Liver (tissue), 9 donors: ENCODE measurements around the genes SHISA9 and RRN3.

DNA sequence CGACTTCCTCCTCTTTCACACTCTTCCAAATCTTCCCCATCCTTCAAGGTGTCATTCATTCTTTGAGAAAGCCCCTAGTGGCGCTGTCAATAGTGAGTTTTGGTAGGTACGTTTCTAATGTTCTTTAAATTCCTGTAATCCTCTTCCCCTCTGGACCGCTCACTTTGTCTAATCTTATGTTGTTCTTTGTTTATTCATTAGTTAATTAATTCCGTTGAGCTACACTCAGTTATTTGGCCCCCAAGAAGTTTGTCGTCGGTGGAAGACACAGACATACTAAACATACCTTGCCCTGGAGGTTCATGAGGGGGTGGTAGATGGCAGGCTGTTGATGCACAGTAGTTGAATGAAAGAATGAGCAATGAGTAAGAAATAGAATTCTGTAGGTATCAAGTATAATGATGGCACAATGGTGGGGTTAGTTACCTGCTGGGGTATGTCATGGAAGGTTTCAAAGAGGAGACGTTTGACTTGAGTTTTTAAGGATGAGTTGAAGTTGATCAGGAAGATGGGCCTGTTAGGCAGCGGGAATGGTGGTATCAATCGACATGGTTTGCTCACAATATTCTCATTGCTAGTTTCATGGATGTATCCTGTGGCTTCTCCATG is 395.8 kb downstream of the SNX29 start:
- PRO-cap, 5 experiments = no peak in any of the 5 experiments
- RAMPAGE, long total RNA, 2 experiments = no peak in any of the 2 experiments
- RRBS = no CpG with 5 or more reads among the region's 10 CpGs

- PRO-cap, 5 experiments = no peak in any of the 5 experiments
- RAMPAGE, long total RNA, 2 experiments = no peak in any of the 2 experiments
- RRBS = no CpG with 5 or more reads among the region's 25 CpGs
These were observed 367.6 kb downstream of the CPPED1 start for GRCh38 chr16:12435988-12436576.

DNA sequence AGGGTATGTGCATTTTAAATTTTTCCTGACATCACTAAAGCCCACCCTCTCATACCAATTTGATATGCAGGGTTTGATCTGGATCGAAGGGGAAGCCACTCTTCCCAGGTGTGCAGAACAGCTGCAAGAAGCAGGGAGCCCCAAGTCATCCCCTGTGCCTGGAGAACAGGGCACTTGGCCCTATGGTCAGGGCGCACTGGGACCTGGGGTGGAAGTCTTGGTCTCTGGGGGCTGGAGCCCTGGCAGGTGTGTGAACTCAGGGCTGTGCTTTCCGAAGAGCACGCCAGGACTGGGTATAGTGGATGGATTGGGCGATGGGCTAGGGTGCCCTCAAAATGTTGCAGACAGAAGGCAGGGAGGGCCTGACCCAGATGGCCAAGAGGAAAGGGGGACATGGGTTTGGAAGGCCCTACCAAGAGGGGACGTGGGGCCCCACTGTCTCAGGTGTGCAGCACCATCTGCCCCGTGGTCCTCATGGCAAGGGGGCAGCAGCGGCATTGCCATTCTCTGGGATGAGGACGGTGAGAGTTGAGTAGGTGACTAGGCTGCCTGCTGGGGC is 272.5 kb downstream of the CPPED1 start:
- PRO-cap, 5 experiments = no peak in any of the 5 experiments
- RAMPAGE, long total RNA, 2 experiments = no peak in any of the 2 experiments
- RRBS = no CpG with 5 or more reads among the region's 9 CpGs

DNA sequence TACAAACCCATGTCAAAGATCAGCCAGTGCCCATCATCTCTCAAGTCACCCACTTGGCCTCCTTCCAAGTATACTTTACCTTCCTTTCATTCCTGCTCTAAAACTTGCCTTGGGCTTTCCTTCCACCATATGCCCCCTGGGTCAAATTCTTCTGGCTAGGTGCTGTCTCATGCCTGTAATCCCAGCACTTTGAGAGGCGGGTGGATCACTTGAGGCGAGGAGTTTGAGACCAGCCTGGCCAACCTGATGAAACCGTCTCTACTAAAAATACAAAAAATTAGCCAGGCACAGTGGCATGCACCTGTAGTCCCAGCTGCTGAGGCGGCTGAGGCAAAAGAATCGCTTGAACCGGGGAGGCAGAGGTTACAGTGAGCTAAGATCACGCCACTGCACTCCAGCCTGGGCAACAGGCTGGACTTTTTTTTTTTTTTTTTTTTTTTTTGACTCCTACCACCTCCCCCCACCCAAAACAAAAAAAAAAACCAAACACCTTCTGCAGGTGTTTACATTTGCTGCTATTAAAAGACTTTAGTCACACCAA is 184.2 kb downstream of the CPPED1 start:
- PRO-cap, 5 experiments = no peak in any of the 5 experiments
- RAMPAGE, long total RNA, 2 experiments = no peak in any of the 2 experiments
- RRBS = no CpG with 5 or more reads among the region's 7 CpGs

DNA sequence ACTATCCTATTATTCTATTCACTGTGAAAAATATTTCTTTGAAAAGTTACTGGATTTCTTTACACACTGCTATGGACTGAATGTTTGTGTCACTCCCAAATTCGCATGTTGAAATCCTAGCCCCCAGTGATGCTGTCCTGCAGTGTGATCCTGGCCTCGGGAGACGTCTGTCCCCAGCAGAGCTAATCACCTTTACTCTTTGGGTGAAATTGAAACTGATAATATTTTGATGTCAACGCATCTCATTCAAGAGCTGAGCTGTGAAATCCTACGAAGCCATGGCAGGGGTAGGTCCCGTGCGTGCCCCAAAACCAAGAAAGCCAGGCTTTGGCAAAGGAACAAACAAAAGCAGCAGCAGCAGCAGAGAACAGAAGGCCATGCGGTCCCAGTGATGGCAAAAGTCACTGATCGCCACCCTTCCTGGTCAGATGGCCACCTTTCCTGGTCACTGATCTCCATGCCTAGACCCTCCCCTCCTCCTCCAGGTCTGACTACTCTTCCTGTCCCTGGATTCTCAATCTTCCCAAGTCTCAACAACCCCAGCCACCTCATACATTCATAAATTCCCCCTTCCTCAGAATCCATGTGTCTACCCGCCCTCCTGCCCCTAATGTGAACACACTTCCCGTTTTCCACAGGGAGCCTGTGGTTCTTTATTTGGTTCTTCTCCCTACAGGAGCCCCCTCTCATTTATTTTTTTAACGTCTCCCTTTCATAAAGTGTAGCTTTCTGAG is 50.4 kb downstream of the CPPED1 start:
- PRO-cap, 5 experiments = peak in 1 of 5 experiments; most common plus-strand start position 142 of the sequence (in 1)
- RAMPAGE, long total RNA, 2 experiments = no peak in any of the 2 experiments
- RRBS = no CpG with 5 or more reads among the region's 12 CpGs

DNA sequence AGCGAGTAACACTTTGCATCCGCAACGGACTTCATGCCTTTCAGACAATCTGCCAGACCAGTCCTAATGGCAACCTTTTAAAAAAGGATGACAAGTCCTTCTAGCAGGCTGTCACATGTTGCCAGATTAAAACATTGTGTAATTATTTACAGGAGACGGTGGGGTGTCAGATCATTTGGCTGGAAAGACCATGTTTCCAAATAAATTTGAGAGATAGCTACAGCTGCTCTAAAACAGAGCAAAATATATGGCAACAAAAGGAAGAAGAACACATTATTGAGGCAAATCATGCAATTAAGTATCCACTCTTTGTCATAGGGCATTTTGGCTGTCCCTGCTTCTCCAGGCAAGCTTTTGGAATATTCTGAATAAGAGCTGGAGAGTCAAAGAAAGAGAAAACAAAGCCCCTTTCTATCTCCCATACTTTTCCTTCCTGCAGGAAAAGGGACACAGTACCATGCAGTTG is 46.0 kb downstream of the CPPED1 start:
- PRO-cap, 5 experiments = peak in 4 of 5 experiments; most common plus-strand start position 166 of the sequence (in 1); most common minus-strand start position 51 of the sequence (in 2)
- RAMPAGE, long total RNA, 2 experiments = no peak in any of the 2 experiments
- RRBS = no CpG with 5 or more reads among the region's 4 CpGs

- PRO-cap, 5 experiments = no peak in any of the 5 experiments
- RAMPAGE, long total RNA, 2 experiments = no peak in any of the 2 experiments
- RRBS = 5% methylated on average over 9 of the region's 79 CpGs
These were observed at the start of gene SHISA9 for GRCh38 chr16:12901244-12901953. Gene SHISA9, plus strand, starts transcription at chr16:12901598.

DNA sequence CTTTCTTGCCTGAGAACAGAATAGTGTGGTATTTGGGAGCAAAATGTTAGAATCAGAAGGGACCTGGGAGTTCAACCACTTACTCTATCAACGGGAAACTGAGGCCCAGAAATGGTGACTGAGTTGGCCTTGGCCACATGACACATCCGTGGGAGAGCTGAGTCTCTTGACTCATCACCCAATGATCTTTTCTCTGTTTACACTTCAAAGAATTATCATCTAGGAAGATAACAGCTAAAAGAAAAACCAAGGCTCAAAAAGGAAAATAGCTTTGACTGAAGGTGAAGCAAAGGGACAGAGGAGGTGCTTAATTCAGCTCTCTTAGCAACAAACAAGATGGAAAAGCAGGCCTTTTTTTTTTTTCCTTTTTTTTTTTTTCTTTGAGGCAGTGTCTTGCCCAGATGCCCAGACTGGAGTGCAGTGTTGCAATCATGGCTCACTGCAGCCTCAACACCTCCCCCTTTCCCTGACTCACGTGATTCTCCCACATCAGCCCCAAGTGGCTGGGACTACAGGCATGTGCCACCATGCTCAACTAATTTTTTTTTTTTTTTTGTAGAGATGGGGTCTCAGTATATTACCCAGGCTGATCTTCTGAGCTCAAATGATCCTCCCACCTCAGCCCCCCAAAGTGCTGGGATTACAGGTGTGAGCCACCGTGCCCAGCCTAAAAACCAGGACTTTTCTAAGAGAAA is 16.7 kb downstream of the ERCC4 start:
- PRO-cap, 5 experiments = peak in 2 of 5 experiments; most common plus-strand start position 467 of the sequence (in 1); most common minus-strand start position 412 of the sequence (in 1)
- RAMPAGE, long total RNA, 2 experiments = no peak in any of the 2 experiments
- RRBS = no CpG with 5 or more reads among the region's 4 CpGs

DNA sequence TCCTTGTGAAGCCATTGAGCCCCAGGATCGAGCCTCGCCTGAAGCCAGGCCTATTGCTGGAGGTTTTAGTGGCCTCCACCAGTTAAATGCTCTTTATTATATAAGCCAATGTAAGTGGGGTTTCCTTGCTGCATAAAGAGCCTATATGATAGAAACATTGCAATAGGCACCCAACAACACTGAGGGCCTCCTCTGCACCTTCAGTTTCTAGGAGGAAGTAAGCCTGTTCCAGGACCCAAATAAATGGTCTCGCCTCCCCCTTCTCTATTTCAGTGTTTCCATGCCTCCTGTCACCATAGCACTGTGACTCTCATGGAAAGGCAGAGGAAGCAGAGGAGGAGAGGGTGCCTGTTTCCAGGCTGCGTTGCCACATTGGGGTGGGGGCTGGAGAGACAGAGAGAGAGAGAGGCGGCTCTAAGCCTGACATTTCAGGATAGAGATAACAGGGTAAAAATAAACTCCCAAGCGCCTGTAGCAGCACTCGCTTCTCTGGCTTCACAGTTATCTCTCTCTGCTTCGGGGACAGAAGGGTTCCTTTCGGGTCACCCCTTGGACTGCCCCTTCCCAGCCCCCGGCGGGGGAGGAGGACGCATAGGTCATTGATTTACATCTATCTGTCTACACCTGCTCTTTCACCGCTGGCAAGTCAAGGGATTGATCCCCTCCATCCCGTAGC is 71.3 kb upstream of the MRTFB start:
- PRO-cap, 5 experiments = no peak in any of the 5 experiments
- RAMPAGE, long total RNA, 2 experiments = no peak in any of the 2 experiments
- RRBS = no CpG with 5 or more reads among the region's 14 CpGs

GRCh38 chr16:14013453-14014453 is 57.4 kb upstream of the MRTFB start:
- PRO-cap, 5 experiments = no peak in any of the 5 experiments
- RAMPAGE, long total RNA, 2 experiments = no peak in any of the 2 experiments
- RRBS = no CpG with 5 or more reads among the region's 16 CpGs

- PRO-cap, 5 experiments = no peak in any of the 5 experiments
- RAMPAGE, long total RNA, 2 experiments = no peak in any of the 2 experiments
- RRBS = no CpG with 5 or more reads among the region's 5 CpGs
These were observed 38.0 kb downstream of the MRTFB start for GRCh38 chr16:14109069-14109593.

DNA sequence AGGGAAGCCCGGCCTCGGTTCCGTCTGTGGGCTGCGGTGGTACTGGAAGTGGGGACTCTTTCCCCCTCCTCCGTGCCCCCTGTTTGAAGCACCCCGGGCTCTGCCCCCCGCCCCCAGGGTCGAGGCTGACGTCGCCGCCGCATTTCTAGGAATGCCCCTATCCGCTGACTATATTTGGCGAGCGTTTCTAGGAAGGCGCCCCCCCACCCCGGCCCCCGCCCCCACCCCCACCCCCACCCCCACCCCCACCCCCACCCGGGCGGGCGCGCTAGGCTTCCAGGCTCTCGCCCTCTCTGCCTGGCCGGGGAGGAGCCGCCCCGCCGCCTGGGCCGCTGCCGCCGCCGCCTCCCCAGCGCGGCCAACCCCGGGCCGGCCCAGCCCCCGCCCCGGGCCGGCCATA is 230.7 kb downstream of the MRTFB start:
- PRO-cap, 5 experiments = peak in 5 of 5 experiments; most common minus-strand start position 295 of the sequence (in 5)
- RAMPAGE, long total RNA, 2 experiments = no peak in any of the 2 experiments
- RRBS = 1% methylated on average over 28 of the region's 38 CpGs

DNA sequence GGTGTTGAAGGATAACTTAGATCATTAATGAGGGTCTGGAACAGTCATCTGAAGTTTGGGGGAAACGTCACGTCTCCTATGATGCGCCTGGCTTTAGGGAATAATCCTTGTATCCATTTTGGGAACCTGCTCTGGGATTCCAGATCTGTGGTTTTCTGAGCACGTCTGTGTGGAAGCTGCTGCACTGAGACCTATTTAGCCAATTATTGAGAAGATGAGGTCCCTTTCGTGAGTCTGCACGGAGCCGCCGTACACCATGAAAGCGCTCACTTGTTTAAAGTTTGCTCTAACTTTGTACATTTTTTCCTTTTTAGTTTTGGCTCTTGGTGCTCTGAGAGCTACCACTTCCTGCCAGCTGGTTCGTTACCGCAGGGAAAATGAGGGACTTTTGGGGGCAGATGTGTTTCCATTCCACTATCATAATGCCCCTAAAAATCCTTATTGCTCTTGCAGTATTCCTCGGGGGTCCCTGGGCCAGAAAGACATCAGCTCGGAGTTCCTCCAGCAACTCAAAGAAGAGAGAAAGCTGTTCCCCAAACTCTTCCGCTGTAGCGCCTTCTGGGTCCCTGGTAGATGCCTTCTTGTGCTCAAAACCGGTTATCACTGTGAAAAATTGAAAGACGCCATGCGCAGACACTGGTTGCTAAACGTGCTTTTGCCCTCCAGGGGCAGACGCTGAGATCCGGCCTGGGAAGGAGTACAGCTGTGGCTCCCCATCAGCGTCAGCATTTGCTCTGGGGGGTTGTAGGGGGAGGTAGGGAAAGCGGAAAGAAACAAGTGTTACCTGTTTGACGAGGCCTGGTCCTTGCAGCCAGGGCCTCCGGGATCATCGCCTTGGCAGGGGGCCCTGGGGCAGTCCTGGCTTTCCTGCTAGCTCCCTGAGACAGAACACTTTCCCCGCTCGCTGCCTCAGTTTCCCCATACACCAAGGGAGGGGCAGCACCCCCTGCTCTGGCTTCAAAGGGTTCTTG is 238.1 kb downstream of the MRTFB start:
- PRO-cap, 5 experiments = no peak in any of the 5 experiments
- RAMPAGE, long total RNA, 2 experiments = no peak in any of the 2 experiments
- RRBS = 41% methylated on average over 5 of the region's 28 CpGs

- PRO-cap, 5 experiments = peak in 3 of 5 experiments; most common plus-strand start chr16:14345852 (in 3)
- RAMPAGE, long total RNA, 2 experiments = no peak in any of the 2 experiments
- RRBS = no CpG with 5 or more reads among the region's 11 CpGs
These were observed 274.7 kb downstream of the MRTFB start for GRCh38 chr16:14345780-14346193.

GRCh38 chr16:14418676-14419360 is 211.2 kb downstream of the PARN start:
- PRO-cap, 5 experiments = peak in 1 of 5 experiments; most common plus-strand start chr16:14419060 (in 1); most common minus-strand start chr16:14418891 (in 1)
- RAMPAGE, long total RNA, 2 experiments = no peak in any of the 2 experiments
- RRBS = no CpG with 5 or more reads among the region's 10 CpGs

DNA sequence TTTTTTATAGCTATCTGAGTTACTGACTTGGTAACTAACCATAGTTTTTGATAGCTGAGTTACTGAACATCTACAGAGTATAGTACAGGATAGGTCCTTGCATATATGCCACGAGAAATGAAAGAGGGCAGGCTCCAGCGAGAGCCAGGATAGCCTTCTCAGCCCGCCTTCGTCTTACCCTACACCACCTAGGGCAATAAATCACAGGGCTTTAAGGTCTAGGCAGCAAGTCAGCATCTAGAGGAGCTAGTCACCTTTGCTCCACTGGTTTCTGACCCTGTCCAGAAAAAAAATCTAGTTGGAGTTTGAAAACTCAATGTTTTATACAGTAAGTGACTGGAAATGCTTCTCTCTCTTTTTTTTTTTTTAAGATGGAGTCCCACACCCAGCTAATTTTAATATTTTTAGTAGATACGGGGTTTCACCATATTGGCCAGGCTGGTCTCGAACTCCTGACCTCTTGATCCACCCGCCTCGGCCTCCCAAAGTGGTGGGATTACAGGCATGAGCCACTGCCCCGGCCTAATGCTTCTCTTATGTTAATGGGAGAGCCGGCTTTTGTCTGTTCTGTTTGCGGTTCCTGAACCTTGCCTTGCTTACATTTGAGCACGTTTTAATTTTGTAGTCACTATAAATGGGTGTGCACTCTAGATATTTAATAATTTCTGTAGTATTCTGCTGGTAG is 2.8 kb downstream of the BFAR start:
- PRO-cap, 5 experiments = no peak in any of the 5 experiments
- RAMPAGE, long total RNA, 2 experiments = no peak in any of the 2 experiments
- RRBS = no CpG with 5 or more reads among the region's 12 CpGs

GRCh38 chr16:14917972-14918877 is 19.0 kb upstream of the NPIPA1 start:
- PRO-cap, 5 experiments = no peak in any of the 5 experiments
- RAMPAGE, long total RNA, 2 experiments = no peak in any of the 2 experiments
- RRBS = no CpG with 5 or more reads among the region's 36 CpGs

DNA sequence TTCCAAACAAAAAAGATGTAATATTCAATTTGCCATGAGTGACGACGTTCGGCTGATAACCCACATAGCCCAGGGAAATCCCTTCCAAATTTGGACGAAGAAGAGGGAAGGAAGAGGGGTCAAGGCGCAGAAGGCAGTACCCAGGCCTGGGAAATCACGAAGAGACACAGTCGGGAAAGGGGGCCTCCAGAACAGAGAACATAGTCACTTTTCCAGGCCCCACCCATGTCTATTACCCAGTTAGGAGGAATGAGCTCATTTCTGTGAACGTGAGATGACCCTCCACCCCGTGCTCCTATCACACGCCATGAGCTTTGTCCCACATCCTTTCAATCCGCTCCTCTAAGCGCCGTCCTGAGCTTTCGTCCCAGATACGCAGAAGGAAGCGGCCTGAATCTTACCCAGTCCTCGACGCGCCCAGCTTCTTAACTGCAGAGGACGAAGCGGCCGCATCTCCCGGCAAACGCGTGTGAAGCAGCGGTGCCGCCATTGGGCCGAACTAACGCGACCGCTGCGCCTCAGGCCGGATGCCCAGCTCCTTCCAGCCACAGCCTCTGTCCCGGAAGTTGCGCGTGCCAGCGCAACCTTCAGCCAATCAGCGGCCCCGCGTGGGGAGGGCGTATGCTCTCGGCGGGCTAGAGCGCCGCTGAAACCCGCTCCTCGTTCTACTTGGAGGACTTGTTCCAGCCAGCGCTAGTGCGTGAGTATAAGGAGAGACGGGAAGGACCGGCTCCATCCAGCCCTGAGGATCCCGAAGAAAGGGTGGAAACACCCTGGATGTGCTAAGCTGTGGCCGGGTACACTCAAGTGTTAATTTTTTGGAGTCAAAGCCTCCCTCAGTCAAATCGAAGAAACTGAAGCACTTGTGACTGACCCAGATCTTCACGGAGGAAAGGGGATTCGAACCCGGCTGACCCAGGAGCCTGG is at the start of gene RRN3:
Gene RRN3, minus strand, starts transcription at position 529 of the 927 bp plus-strand sequence.
- PRO-cap, 5 experiments = peak in 4 of 5 experiments; most common plus-strand start position 696 of the sequence (in 2)
- RAMPAGE, long total RNA, 2 experiments = start-site peak on the plus strand in 1 of 2 experiments, centred at position 678 of the sequence, 16 reads per replicate; start-site peak on the minus strand in 1 of 2 experiments, centred at position 533 of the sequence, 397 reads per replicate
- RRBS = 5% methylated on average over 3 of the region's 57 CpGs

DNA sequence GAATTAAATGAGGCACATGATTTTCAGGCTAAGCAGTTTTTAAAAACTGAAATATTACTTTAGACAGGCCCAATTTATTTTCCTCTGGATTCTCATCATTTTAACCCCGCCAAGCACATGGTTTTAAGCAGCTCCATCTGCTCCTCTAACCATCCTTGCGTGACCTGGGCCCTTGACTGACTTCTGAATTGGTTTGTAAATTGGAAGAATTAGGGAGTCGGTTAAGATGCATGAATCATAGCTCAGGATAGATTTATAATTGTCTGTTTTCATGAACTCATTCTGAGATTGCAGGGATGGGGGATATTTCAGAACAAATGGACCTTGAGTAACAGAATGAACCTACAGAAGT is 59.4 kb downstream of the BMERB1 start:
- PRO-cap, 5 experiments = no peak in any of the 5 experiments
- RAMPAGE, long total RNA, 2 experiments = no peak in any of the 2 experiments
- RRBS = no CpG with 5 or more reads among the region's 3 CpGs

GRCh38 chr16:15572409-15573398 is 70.2 kb downstream of the MARF1 start:
- PRO-cap, 5 experiments = peak in 1 of 5 experiments; most common plus-strand start chr16:15572813 (in 1); most common minus-strand start chr16:15572572 (in 1)
- RAMPAGE, long total RNA, 2 experiments = no peak in any of the 2 experiments
- RRBS = no CpG with 5 or more reads among the region's 10 CpGs